A172 (cell line): Measurements from ENCODE around the gene XPNPEP1.

GRCh38 chr10:103789484-103790033 is 65.8 kb downstream of the SH3PXD2A start:
- RAMPAGE, long total RNA, result no peak

DNA sequence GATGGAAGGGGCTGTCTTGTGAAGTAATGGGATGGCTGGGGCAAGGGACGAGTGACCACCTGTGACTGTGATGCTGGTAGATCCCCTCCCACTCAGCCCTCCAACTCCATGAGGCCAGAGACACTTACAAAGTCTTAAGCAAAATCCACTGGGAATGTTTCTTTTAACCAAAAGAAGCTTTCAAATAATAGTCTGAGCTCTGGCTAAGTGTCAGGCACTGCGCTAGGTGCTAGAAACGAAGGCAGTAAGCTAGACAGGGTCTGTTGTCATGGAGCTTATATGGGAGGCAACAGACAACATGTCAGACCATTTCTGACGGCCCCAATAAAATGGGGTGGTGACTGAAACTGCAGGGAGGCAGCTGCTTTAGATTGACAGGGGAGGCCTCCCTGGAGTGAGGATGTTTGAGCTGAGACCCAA is 40.8 kb downstream of the SH3PXD2A start:
- RAMPAGE, long total RNA, result no peak

GRCh38 chr10:103852798-103853352 is 2.5 kb downstream of the SH3PXD2A start:
- RAMPAGE, long total RNA, result no peak

DNA sequence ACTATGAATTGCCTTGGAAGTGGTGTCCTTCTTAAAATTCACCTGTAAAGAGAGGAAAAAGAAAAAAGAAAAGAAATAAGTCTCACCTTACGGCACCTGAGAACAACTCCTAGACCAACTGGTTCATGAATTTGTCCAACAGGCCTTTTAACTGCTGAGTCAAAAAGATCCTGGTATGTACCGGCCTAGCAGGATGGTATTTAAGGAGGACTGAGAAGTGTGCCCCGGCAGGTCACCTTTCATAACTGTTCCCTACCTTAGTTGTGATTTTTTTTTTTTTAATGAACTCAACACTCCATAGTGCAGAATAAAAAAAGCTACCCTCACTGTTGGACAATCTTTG is 25.8 kb downstream of the STN1 start:
- RAMPAGE, long total RNA, result no peak

DNA sequence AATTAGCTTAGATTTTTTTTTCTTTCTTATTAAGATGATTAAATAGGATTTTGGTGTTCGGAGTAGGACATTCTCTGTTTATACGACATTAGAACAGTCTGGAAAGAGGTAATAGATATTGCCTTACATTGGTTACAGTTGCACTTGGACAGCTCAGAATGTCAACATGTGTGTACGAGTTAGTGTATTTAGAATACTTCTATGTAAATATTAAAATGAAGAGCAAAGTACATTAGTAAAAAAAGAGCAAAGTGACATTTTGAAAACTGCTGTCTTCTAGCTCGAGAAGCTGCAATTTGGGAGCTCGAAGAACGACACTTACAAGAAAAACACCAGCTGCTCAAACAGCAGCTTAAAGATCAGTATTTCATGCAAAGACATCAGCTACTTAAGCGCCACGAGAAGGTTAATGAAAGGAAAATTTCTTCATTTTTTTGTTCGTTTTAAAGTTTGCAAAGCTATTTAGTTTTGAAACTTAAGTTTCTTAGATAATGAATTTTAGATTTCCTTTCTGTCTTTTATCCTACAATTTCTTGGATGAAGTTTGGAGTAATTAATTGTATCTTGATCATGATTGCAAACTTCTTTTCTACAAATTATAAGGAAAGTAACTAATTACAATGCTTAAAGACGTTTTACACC is 51.7 kb downstream of the SLK start:
- RAMPAGE, long total RNA, result no peak

GRCh38 chr10:104020285-104020680 is 53.3 kb downstream of the SLK start:
- RAMPAGE, long total RNA, result no peak

- RAMPAGE, long total RNA, result no peak
Observed at GRCh38 chr10:104031172-104031820, 54.4 kb downstream of the COL17A1 start.

DNA sequence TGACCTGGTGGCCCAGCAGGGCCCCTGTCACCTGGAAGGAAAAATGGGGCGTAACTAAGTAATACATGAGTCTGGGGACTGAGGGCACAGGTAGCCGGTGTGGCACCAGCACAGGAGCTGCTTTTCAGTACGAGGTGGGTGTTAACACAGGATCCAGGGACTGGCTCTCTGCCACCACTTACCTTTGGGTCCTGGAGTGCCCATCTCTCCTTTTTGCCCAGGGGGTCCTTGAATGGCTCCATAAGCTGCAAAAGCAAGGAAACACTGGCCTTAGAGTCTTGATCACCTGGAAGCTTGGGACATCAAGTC is 53.0 kb downstream of the COL17A1 start:
- RAMPAGE, long total RNA, result no peak

DNA sequence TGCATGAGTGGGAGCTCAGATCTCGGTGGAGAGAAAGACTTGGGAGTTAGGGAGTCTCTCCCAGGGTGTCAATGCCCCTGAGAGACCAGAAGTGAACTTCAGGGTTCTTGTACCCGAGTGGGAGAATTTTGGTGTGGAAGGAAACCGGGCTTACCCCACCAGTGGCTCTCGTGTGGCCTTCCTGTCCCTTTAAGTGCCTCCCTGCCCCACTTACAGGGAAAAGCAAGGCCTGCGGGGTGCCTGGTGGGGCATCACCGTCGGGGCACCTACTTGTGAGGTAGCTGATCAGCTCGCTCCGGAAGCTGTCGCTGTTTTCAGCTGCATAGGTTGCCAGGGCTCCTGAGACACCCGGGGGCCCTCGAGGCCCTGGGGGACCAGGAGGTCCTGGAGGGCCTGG is 51.3 kb downstream of the COL17A1 start:
- RAMPAGE, long total RNA, result no peak

GRCh38 chr10:104267001-104267677 is 1.8 kb upstream of the GSTO2 start:
- RAMPAGE, long total RNA, result no peak

DNA sequence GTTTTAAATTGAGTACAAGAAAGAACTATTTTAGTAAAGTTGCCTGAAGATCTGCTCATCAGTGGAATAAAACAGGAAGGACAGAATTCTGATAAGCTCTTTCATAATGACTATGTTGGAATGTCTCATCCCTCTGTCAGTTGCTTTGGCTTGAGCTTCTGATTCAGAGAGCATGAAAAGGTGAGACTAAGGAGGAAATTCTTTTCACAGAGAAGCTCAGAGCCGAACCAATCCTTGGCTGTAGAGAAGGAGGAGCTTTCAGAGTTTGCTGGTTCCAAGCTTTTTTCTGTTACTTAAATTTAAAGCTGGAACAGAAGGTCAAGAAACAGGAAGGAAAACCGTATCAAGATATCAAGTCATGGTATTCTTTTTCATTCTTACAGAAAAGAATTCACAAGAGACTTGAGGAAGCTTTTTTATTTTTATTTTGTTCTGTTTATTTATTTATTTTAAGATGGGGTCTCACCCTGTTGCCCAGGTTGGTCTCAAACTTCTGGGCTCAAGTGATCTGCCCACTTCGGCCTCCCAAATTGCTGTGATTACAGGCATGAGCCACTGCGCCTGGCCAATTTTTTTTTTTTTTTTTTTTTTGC is 24.1 kb downstream of the GSTO2 start:
- RAMPAGE, long total RNA, result no peak

- RAMPAGE, long total RNA, result no peak
Observed at GRCh38 chr10:104306486-104307298, 31.6 kb downstream of the ITPRIP start.

- RAMPAGE, long total RNA, result no peak
Observed at GRCh38 chr10:104329773-104330871, 8.1 kb downstream of the ITPRIP start.

DNA sequence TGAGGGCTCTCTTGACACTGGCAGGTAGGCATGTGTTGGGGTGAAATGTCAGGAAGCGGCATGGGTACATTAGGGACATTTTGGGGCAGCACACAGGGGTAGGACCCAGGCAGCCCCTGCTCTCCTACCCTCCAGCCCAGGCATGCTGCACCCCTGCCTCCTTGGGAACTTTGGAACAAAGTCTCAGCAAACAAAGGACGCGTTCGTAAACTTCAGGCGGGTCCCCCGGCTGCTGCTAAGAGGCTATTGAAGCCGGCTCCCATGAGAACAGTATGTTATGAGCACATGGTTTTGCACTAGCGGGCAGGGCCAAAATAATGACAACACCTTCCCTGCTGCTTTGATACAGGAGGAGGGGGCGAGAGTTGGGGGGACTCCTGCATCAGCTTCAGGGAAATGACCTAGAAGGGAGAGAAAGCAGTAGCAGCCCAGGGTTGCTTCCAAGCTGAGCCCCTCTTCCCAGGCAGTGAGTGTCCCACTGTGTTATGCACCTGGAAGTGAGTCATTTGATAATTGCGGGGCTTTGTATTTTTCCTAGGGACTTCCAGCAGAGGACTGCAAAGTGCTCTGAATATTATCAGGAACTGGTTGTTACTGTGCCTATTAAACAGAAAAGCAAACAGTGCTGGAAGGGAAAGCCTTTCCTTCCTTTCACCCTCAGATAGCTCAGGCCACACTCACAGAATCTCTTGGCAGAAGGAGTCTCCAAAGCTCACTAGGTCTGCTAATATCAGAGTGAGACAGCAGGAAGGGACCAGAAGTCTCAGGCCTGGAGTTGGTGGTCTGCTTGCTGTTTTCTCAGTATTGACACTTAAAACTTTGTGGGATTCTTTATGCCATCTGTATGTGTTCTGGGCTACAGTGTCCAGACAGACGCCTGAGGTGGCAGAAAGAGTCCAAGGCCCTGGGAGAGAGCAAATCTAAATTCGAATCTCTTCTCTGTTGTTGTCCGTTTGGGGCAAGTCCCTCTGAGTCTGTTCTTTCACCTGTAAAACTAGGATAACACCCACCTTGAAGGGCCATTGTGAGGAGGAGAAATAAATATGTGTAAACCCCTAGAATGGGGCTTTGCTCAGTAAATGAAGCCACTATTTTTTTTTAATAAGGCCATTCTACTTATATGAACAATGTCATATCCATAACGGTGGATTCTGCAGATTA is 6.8 kb downstream of the ITPRIP start:
- RAMPAGE, long total RNA, result no peak

- RAMPAGE, long total RNA, result no peak
Observed at GRCh38 chr10:107162922-107163515, 1.5 kb downstream of the SORCS1 start.

DNA sequence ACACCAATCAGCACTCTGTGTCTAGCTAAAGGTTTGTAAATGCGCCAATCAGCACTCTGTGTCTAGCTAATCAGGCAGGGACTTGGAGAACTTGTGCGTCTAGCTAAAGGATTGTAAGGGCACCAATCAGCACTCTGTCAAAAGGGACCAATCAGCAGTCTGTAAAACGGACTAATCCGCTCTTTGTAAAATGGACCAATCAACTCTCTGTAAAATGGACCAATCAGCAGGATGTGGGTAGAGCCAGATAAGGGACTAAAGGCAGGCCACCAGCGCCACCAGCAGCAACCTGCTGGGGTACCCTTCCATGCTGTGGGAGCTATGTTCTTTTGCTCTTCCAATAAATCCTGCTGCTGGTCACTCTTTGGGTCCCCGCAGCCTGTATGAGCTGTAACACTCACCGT is 223.5 kb downstream of the XPNPEP1 start:
- RAMPAGE, long total RNA, result no peak

DNA sequence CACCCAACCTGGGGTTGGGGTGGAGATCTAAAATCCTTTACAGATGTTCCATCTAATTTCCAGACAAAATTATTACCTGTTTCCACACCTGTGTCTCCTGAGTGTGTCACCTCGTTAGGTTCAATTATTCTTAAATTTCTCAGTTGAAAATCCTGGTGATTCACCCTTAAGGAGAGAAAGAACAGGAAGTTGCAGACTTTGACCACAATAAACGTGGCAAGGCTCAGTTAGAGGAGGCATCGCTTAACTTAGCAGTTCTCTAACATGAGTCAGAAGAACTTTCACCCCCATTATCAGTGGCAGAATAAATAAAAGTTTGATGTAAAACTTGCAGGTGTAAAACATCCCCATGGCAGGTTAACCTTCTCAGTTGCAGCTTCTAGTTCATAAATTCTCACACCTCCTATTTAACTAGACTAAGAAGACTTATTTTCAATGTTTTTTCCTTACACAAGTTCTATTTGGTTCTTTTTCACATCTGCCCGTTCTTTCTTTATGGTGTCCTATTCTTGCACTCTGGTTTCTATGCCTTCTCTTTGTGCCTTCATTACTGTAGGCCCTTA is 8.3 kb downstream of the XPNPEP1 start:
- RAMPAGE, long total RNA, result no peak

- RAMPAGE, long total RNA, result start-site peak on the minus strand at chr10:109923431-109923515, 79 and 173 reads in 2 replicates
Observed at GRCh38 chr10:109922721-109923950, at the start of gene XPNPEP1. Gene XPNPEP1 (minus strand): TSS chr10:109923511.

DNA sequence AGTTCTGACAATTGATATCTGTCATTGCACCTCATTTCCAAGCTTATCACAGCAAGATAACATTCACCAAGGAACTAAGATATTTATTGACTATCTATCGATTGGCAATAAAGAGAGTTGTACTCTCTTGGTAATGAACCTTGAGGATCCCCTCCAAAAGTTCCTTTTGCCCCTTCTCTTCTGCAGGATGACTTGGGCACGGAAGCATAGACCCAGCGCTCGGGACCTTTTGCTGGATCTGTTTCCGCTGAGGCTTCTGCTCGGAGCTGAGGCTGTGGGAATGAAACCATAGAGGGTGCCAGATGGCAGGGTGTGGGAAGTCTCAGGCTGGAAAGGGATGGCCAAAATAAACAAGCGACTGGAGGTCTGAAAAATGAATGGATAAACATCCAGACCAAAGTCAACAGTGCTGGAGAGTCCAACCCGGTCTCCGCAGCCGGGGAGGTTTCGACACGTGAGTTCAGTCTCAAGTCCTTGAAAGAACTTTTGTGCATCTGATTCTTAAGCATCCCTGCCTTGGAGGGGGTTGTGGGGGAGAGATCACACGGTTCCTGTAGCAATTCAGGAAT is 42.1 kb upstream of the XPNPEP1 start:
- RAMPAGE, long total RNA, result no peak

GRCh38 chr10:110086561-110086811 is 78.7 kb downstream of the ADD3 start:
- RAMPAGE, long total RNA, result no peak